Hair follicle dermal papilla cell (primary cell): Measurements from ENCODE around the gene TMEM231.

GRCh38 chr16:75555686-75556725, at the start of gene TMEM231:
TSS of gene TMEM231 (minus strand) at chr16:75556252.
- CAGE, long polyA plus RNA: no peak

- CAGE, long polyA plus RNA: no peak
Measured at GRCh38 chr16:75593817-75594434, 27.7 kb downstream of the GABARAPL2 start.

DNA sequence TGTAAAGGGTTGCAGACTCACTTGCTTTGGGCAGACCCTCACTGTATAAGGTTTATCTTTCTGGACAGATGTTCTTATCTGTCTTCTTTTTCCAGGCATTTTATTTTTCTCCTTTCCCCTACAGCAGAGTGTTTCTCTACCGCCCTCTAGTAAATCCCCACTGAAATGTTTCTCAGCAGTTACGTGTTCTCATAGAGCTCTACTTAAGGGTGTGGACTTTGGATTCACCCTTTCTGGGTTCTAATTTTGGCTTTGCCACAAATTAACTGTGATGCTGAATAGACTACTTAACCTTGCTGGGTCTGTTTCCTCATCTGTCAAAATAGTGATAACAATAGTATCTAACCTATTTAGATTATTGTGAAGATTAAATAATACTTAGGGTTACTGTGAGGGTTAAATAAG, 1.9 kb downstream of the ADAT1 start:
- CAGE, long polyA plus RNA: no peak

DNA sequence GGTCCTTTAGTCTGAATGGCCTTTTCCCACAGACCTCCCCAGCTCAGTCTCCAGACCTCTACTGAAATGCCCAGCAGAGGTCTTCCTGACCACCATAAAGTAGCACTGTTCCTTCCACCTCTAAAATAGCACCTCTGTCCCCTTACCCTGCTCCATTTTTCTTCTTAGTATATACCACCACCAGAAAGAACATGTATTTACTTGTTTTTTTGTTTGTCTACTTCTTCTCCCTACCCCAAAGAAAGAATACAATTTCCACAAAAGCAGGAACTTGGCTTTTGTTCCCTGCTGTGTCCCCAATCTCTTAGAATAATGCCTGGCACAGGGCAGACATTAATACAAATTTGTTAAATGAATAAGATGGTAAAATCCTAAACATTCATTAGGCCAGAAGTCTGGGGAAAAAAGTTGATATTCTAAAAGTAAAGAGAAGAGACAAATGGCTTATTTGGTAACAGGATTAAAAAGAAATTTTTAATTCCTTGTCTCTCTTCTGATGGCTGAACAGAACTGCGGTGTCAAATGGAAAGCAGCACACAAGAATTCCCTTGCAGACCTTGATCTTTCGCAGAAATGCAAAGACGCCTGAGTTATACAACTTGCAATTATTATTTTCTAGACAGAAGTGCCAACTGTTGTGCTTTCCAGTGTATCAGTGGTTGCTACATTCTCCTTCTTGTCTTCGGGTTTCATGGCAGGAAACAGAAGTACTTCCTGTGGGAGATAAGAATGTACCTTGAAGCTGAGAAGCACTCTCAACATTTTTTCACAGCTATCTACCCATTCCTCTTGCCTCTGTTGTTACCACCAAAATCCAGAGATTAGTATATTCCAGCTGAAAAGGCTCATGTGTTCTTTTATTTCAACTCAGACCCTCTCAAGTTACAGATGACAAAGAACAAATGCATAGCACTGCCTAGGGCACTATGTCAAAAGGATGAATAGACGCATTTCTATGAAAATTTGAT, 4.5 kb upstream of the ADAT1 start:
- CAGE, long polyA plus RNA: no peak

GRCh38 chr16:75827768-75828211, 101.5 kb upstream of the CPHXL start:
- CAGE, long polyA plus RNA: no peak

- CAGE, long polyA plus RNA: no peak
Measured at GRCh38 chr16:76268676-76269019, 8.6 kb upstream of the CNTNAP4 start.

- CAGE, long polyA plus RNA: no peak
Measured at GRCh38 chr16:76509436-76509703, 232.2 kb downstream of the CNTNAP4 start.

- CAGE, long polyA plus RNA: no peak
Measured at GRCh38 chr16:76532027-76532571, 254.9 kb downstream of the CNTNAP4 start.

- CAGE, long polyA plus RNA: no peak
Measured at GRCh38 chr16:77190107-77190820, 726 bp upstream of the MON1B start.

DNA sequence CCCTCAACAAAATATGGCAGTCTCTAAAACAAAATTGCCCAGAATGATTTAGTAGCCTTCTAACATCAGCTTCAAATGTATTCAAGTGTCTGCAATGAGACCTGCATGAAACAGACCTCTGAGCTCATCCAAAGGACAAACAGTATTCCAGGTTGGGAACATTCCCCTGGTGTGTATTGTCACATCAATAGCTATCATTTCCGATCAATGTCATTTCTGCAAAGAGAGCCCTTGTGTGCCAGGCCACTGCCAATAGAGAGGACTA, 12.0 kb upstream of the VAT1L start:
- CAGE, long polyA plus RNA: no peak

DNA sequence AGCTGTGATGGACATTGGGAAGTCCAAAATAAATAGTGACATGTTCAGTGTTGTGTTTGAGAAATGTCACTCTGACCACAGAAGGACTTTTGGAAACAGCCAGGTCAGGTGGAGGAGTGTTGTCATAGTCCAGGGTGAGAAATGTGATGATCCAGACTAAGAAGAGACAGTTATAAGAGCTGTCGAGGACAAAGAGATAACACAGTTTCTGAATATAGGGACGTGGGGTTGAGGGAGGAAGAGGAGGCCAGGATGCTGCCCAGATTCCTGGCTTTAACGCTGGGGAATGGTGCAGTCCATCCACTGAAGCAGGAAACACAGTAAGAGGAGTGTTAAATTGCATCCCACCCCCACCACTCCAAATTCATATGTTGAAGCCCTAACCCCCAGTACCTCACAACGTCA, 71.2 kb downstream of the VAT1L start:
- CAGE, long polyA plus RNA: no peak

DNA sequence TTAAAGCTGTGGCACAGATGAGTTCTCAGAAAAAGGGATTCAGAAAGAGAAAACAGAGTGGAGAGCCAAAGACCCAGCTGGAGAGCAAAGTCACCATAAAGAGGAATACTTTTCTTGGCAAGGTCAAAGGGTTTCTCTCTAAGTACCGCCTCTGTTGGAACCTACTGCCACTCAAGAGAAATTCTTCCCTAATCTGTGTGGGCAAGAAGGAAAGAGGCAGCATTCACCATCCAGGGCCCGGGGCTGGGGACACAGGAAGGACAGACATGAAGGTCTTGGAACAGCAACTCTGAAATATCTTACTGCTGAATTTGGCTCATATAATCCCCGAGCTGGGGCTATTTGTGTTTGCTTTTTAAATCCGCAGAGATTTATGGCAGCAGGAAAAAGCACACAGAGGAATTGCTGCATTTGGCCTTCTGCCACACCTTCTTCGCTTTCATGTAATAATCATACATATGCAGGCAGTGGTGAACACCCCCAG, 82.0 kb downstream of the VAT1L start:
- CAGE, long polyA plus RNA: no peak

DNA sequence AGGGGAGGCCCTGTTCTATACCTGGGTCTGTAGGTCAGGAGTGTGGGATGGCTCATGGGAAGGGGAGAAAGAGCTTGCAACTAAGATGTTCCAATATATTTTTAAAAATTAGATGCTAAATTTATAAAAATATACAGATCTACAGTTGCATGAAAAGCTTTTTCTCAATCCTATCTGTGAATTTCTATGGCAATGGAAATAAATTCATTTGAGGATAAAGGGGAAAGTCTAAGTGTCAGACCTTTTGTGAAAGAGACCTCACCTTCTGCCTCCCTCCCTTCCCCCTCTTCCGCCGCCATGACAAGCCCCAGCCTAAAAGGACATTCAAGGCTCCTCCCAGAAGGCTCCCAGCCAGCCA, 19.6 kb upstream of the CLEC3A start:
- CAGE, long polyA plus RNA: no peak

GRCh38 chr16:78003123-78003488, 19.2 kb upstream of the CLEC3A start:
- CAGE, long polyA plus RNA: no peak

- CAGE, long polyA plus RNA: no peak
Measured at GRCh38 chr16:78284671-78285217, 185.3 kb downstream of the WWOX start.

DNA sequence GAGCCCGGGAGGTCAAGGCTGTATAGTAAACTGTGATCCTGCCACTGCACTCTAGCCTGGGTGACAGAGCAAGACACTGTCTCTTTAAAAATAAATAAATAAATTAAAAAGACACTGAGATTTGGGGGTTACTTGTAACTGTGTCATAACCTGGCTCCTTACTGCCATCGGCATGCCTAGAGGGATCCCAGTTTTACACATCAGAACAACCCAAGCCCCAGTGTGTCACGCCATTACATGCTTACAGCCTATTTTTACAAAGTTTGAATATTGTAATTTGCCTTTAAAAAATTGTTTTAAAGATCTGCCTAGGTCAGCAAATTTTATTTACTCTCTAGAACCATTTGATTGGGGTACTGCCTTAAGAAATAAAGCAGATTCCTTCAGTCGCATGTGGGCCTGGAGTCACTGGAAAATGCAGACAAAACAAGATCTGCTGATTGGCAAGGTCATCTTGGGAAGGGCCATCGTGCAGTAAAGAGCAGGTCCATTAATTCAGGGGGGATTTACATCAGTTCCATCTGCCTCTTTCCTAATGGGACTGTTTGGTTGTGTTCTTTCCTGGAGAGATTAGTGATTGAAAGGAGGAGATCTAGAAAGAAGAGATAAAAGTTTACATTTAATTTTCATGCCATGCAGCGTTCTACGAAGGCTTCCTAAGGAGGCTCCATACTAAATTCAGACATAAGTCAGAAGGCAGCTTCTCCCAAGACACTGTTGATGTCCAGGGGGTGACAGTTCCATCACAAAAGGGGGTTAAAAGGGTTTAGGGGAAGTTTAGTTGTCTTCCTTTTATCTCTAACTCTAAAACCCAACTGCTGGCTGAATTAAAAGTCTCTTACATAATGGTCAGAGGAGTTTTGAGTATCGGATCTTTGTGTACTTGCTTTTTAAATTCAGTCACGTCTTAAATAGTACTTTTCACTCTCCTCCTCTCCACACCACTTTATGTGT, 567.0 kb downstream of the WWOX start:
- CAGE, long polyA plus RNA: no peak

DNA sequence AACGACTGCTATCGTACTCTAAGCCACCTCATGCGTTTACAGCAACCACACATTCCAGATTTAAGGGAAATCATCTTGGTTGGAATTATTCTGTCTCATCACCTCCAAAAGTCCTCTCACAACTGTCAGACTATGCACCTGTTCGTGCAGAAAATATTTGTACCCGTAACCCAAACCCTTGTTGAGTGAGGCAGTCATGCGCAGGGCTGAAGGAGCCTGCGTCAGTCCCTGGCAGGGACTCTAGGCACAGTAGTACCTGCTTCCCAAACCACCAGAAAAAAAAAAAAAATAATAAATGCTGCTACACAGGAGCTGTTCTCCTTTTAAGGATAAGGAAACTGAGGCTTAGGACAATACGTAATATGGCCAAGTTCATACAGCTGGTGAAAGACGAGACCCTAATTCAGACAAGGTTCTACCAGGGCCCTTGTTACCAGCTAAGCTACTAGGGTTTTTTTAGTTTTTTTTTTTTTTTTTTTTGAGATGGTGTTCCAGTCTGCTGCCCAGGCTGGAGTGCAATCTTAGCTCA, 59.3 kb downstream of the MAF start:
- CAGE, long polyA plus RNA: no peak

- CAGE, long polyA plus RNA: no peak
Measured at GRCh38 chr16:79606024-79606395, 5.5 kb upstream of the MAF start.

DNA sequence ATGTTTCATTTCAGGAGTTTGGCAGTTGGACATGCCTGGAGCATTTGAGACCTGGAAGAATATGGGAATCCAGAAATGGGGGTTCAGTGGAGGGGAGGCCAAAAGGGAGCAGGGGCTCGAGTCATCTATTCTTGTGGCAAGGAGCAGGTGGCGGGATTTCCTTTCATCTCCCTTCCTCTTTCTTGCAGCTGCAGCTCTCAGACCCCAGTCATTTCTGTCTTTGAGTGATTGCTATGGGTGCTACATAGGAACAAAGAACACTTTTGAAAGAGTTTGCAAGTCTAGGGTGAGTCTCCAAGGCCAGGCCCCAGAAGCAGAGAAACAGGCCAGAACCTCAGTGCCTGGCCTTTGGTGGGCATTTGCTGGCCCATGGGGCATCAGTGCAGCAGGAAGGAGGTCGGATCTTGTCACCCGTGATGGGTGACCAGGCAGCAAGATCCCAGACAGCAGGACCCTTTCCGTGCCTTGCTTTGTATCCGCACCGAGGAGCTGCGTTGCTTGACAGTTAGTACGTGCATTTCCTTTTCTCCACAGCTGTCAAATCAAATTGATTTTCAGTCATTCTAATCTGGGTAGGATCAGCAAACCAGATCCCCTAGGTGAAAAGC, 244.5 kb upstream of the MAF start:
- CAGE, long polyA plus RNA: no peak

GRCh38 chr16:79845644-79846241, 245.2 kb upstream of the MAF start:
- CAGE, long polyA plus RNA: no peak